Paraaortic lymph node (tissue), 1 donor: ENCODE results near the gene RNF183.

GRCh38 chr9:113302667-113303833, at the start of gene RNF183:
Gene RNF183 (minus strand): TSS chr9:113303376.
- PRO-cap = no peak

- PRO-cap = no peak
These were observed 17.7 kb downstream of the RGS3 start for GRCh38 chr9:113481067-113481746.

DNA sequence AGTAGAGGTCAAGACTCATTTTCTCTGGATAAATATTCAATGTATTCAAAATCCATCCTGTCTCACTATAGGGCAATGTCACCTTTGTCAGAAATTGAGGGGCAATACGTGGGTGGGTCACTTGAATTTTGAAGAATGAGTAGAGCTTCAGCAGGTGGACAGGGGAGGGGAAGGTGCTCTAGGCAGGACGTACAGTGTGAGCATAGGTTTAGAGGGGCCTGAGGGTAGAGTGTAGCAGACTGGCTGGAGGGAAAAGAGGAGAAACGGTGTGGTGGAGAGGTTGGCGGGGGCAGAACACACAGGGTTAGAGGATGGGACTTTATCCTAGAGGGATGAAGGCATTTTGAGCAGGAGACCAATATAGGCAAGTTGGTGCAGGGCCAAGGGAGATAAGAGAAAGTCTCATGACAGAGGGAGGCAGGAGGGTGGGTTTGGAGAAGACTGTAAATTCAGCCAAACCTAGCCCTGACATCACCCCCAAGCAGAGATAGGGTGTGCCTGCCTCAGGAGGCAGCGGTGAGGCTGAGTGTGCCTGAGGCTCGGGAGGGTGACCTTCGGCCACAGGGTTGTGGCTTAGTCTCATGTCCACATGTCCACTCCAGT, 108.5 kb downstream of the RGS3 start:
- PRO-cap = no peak

GRCh38 chr9:113588185-113588637, 124.7 kb downstream of the RGS3 start:
- PRO-cap = no peak

DNA sequence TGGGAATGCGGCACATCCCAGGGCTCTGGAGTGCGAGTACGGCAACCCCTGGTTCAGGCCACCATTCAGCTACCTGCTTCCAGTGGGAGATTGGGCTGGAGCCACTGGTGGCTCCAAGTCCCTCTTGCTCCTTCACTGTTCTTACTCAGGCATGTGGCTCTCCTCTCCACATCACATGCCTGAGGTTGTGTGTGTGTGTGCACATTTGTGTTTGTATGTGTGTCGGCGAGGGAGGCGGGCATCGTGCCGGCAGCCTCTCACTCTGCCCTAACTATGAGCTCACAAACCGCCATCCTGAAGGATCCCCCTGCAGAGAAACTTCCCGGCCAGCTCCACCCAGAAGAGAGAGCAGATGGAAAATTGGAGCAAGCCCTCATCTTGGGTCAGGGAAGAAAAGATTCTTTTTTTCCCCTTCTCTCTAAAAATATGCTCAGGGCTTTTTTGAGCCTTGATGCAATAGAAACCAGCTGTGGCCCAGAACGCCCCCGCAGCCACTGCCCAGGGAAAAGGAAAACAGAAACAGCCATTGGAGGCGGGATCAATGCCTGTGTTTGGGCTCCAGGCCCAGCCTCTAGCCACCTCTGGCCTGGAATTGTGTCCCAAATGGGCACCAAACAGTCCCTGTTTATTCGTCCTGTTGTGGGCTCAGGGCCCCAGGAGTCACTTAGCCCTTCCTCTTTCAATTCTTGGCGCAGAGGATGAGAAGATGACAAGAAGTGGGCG, 151.4 kb downstream of the RGS3 start:
- PRO-cap = no peak

GRCh38 chr9:113963736-113964816, 88.0 kb downstream of the ZNF618 start:
- PRO-cap = no peak

DNA sequence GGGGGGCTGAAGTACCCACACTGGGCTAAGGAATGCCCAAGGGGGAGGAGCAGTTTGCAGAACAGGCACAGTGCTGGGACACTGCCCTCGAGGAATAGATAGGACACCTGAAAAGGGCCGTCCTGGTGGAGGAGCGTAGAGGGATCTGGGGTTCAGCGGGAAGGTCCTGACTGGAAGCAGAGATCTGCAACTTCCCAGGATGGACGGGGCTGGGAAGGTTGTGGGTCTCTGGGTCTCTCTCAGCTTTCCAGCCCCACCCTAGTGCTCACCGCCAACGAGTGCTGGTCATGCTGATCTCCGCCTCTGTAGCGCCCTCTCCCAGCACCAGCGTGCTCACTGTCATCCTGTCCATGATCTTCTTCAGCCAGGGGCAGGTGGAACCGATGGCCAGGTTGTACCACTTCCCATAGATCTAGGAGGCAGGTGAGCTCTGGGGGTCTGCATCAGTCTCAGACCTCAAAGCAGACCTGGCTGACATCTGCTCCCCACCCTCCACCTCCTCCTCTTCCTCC, 1.7 kb downstream of the AMBP start:
- PRO-cap = no peak

DNA sequence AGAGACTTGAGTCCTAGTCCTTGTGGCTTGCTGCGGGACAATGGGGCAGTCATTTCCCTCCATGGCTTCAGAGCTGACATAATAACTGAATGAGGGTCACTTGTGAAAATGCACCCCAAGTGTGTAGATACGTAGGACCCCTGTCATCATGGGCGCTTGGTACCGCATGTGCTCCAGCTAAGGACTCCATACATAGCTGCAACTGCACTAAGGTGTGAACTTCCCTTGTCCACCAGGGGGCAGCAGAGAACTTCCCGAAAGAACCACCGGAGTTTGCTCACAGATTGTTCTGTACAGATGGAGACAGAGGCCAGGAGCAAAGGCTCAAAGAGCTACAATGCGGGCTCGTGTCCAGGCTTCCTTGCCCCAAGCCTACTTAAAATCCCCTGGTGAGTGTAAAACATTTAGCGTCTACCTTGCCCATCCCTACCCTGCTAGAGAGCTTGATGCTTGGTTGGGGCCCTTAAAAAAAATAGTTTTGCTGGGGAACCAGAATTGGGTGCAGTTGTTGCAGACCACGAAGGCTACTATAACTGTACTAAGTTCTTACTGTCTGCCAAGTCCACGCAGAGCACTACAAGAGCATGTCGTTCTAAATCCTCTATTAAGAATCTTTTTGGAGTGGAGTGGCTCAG, 4.5 kb upstream of the AMBP start:
- PRO-cap = no peak

- PRO-cap = no peak
These were observed 23.6 kb downstream of the COL27A1 start for GRCh38 chr9:114178947-114179251.

DNA sequence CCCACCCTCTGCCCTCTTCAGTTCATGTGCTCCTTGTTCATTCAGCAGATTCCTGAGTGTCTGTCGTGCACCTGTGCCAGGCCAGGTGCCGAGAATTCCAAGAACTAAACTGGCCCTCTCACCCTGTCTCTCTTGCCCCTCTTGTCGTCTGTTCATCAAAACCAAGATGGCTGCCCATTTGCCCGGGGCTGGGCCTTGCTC, 65.6 kb upstream of the ORM1 start:
- PRO-cap = no peak

- PRO-cap = no peak
These were observed 4.9 kb upstream of the ORM1 start for GRCh38 chr9:114317828-114318653.

- PRO-cap = no peak
These were observed 22.0 kb downstream of the ORM2 start for GRCh38 chr9:114351688-114351965.

GRCh38 chr9:114394847-114395340, 7.1 kb upstream of the AKNA start:
- PRO-cap = no peak

DNA sequence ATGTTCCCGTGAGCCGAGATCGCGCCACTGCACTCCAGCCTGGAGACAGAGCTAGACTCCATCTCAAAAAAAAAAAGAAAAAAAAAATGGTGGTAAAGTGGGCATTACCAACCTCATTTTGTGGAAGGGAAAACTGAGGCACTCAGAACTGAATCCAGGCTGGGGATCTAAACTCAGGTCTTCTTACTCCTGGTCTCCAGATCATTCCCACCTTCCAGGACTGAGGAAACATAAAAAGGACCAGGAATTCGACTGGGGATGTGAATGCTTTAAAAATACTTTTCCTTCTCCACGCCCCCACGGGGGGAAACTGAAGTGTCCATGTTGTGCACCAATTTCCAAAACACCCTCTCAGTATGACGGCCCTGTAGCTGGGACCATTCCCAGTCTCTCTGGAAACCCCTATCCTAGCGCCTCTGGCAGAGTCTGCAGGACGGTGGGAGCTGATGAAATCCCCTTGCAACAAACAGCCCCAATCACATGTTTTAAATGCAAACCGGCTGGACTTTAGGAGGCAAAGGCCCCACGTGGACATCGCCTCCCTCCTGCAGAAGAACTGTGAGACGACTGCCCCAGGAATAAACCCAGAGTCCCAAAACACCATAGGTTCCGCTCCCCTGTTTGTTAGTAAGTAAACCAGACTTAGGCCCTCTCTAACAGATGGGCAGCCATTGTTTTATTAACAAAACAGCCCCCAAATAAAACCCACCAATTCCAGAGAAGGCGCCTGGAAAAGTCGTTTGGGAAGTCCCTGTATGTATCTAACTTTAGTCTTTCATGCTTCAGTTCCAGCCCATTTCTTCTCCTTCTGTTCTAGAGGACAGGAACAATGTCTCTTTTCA, 9.1 kb upstream of the AKNA start:
- PRO-cap = no peak

GRCh38 chr9:114518501-114519217, 13.4 kb upstream of the WHRN start:
- PRO-cap = no peak

- PRO-cap = no peak
These were observed 1.0 kb upstream of the TNC start for GRCh38 chr9:115118892-115119483.

- PRO-cap = no peak
These were observed 360.5 kb upstream of the TNC start for GRCh38 chr9:115478249-115479061.

DNA sequence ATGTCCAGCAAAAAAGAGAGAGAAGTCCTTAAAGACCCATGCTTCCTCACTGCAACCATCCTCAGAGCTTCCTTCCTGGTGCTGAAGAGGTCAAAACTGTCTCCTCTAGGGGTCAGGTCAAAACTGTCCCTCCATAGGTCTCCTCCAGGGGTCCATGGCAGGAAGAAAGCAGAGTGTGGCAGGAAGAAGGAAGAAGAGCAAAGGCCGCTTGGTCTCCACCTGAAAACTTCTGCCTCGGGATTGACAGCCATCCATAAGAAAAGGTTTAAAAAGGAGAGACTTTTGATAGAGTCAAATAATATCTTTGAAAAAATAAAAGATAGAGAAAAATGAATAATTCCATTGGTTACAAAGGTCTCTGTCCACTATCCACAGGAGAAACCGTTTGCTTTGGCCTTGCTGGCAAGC, 261.8 kb upstream of the TRIM32 start:
- PRO-cap = no peak

DNA sequence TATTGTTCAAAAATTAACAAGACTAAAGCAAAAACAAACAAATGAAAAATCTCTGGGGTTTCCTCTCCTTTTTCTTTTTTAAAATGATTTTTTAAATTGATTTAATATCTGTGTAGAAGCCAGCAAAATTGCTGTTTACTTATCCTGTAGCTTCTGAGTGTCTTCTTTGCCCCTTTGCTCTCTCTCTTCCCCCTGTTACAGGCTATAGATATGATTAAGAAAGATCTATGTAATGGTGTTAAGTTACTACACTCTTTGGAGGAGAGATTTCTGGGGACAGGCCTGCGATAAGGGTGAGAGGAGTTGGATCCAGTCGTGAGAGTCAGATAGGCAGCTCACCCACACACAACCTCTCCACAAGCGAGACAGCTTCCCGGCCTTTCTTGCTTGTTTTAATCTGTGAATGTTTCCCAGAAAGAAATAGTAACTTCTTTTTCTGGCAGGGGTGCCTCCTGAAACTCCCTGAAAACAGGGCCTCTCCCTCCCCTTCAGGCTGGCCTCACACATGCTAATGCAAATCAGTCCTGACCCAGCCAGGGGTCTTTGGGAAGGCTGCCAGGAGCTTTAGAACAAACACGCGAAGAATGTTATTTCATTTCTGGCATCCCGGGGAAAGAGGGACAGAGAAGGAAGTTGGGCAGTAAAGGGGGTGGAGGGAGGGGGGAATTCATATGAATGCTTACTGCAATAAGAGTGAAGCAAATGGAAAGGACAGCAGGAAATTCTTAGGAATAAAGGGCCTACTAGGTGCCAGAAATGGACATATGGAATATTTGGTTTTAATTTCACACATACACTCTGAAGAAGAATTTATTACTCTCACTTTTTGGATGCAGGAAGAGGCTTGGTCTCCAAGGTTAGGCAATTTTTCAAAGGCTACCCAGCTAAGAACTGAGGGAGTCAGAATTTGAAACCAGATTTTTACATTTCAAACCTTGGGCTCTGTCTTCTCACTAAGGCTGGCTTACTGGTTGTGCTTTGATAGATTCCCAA, 215.9 kb upstream of the TRIM32 start:
- PRO-cap = no peak

GRCh38 chr9:116547378-116547783, 139.7 kb upstream of the TRIM32 start:
- PRO-cap = no peak